ENCODE results near the gene ATP11A.

DNA sequence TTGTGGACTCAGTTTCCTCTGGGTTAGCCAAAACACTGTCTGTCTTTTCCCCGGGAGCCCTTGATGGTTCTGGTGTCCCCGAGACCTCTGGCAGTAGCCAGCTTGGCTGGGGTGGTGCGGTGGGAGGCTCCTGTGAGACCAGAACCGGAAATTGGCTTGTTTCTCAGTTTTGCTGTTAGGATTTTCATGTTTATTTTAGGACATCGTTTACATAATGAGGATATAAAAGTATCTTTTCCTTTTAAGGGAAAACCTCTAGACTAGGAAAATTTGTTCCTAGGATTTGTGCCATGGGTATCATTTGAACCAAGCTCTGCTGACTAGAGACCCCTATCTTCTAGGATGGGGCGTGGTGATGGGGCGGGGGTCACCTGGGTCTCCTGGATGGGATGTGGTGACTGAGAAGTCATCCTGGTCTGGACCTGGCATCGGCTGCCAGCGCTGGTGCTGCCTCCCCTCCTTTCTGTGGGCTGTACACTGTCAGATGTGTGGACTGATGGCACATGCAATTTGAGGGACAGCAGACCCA is 48.1 kb upstream of the TEX29 start:
- PRO-cap, result no peak

DNA sequence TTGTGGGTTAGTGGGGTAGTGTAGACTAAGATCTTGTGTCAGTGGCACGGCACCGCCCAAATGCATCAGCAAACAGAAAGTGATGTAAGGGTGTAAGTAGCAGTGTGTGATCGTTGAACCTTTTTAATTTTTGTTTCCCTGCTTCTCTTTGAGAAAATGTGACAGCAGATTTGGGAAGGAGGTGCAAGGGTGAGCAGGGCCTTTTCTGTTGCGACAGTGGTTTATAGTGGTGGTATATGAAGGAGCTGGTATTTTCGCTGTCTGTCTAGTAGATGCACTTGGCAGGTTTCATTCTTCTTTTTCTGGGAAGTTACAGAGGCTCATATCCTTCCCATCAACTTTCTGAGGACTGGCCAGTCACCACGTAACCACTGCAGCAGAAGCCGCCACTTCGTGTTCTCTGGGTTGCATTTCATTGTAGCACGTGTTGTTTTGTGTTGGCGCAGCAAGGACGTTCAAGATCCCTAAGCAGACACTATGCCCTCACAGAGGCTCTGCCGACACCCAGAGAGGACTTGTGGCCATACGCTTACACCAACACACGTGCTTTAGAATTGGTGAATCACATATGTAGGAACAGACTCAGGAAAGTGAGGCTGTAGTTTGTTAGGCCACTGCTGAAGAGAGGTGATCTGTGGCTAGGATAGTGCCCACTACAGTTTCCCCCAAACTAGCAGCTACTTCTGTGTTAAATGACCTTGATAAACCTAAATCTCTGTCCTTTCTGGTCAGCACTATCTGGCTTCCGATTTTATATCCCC is 42.2 kb upstream of the TEX29 start:
- PRO-cap, result no peak

- PRO-cap, result no peak
Observed at GRCh38 chr13:111278783-111279288, 41.6 kb upstream of the TEX29 start.

GRCh38 chr13:111453397-111453890 is 133.0 kb downstream of the TEX29 start:
- PRO-cap, result no peak

DNA sequence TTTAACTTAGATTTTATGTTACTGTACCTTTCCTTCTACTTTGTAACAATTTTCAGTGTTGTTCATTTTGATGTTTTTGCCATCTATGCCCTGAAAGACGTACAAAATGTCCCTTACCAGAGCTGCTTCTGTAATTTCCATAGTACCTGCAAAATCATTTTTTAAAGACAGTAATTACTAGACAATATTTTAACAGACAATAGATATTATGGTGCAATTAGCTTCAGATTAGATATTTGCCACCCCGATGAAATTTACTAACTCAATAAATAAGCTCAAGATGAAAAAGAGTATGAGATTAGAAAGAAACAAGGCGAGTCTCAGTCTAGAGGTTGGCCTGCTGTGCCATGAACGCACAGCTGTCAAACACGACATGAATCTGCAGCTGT is 33.1 kb downstream of the TUBGCP3 start:
- PRO-cap, result no peak

DNA sequence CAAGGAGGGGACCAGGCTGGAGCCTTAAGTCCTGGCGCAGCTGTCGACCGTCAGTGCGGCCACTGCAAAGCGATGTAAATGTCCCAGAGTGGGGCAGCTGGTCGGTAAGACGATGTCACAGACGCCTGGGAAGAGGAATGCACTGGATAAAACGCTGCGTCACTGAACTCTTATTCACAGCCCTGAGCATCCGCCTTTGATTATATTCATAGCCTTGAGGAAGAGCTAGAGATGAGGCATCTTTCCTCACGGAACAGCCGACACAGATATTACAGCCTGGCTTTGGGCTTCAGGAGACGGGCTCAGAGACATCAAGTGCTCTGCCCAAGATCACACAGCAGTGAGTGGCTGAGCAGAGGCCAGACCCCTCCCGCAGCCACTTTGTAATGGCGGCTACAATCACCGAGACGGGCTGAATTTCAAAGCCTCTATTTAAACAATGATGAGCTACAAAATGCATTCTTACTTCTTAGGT is 17.7 kb upstream of the TUBGCP3 start:
- PRO-cap, result no peak

GRCh38 chr13:112685882-112686329 is 3.9 kb upstream of the ATP11A start:
- PRO-cap, result no peak

GRCh38 chr13:112688383-112688954 is 1.4 kb upstream of the ATP11A start:
- PRO-cap, result no peak

DNA sequence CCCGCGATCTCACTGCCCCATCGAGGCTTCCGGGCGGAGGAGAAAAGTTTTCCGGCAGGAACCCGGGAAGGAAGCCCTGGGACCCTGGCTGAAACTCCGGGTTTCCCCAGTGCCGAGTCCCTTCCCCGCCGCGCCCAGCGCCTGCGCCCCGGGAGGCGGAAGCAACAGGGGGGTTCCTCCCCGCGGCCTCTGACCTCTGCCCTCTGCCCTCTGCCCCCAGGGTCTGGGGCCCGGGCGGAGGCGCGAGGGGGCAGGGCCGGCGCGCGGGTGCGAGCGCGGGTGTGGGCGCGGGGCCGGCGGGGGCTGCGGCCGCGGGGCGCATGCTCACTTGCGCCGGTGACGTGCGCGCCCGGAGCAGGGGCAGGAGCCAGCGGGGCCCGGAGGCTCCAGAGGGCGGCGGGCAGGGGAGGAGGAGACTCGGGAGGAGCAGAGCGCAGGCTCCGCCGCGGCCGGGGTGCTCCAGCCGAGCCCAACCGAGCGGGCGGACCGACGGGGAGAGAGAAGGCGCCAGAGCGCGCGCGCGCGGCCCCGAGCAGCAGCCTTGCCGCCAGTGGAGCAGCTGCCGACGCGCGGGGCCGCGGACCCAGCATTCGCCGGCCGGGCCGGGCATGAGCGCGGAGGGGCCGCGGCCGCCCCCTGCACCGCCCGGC is at the start of gene ATP11A:
ATP11A (plus strand) TSS at position 389 of the 650 bp plus-strand sequence.
- PRO-cap, result bidirectional peak, plus-strand start at position 389 of the sequence, minus-strand start at position 143 of the sequence; bidirectional peak, plus-strand start at position 550 of the sequence, minus-strand start at position 516 of the sequence

GRCh38 chr13:112728323-112728855 is 38.6 kb downstream of the ATP11A start:
- PRO-cap, result no peak

GRCh38 chr13:112729876-112730704 is 40.3 kb downstream of the ATP11A start:
- PRO-cap, result no peak

- PRO-cap, result no peak
Observed at GRCh38 chr13:112742039-112742498, 52.2 kb downstream of the ATP11A start.

- PRO-cap, result no peak
Observed at GRCh38 chr13:112761706-112761905, 71.8 kb downstream of the ATP11A start.

DNA sequence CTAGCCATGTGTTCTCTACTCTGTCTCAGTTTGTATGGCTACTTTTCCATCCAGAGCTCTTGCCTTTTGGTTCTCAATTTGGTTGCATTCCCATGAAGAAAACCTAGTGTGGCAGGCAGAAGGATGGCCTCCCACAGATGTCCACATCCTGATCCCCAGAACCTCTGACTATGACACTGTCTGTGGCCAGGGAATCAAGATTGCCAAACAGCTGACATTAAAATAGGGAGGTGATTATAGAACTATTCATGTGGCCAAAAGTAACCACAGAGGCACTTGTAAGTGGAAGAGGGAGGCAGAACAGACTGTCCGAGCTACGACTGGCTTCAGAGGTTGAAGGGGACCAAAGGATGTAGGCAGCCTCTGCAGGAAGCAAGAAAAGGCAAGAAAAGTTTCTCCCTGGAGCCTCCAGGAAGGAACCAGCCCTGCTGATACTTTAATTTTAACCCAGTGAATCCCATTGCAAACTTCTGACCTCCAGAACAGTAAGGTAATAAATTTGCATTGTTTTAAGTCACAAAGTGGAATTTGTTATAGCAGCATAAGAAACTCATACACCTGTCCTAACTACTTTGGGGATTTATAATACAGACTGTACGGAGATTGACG is 106.4 kb downstream of the ATP11A start:
- PRO-cap, result no peak

DNA sequence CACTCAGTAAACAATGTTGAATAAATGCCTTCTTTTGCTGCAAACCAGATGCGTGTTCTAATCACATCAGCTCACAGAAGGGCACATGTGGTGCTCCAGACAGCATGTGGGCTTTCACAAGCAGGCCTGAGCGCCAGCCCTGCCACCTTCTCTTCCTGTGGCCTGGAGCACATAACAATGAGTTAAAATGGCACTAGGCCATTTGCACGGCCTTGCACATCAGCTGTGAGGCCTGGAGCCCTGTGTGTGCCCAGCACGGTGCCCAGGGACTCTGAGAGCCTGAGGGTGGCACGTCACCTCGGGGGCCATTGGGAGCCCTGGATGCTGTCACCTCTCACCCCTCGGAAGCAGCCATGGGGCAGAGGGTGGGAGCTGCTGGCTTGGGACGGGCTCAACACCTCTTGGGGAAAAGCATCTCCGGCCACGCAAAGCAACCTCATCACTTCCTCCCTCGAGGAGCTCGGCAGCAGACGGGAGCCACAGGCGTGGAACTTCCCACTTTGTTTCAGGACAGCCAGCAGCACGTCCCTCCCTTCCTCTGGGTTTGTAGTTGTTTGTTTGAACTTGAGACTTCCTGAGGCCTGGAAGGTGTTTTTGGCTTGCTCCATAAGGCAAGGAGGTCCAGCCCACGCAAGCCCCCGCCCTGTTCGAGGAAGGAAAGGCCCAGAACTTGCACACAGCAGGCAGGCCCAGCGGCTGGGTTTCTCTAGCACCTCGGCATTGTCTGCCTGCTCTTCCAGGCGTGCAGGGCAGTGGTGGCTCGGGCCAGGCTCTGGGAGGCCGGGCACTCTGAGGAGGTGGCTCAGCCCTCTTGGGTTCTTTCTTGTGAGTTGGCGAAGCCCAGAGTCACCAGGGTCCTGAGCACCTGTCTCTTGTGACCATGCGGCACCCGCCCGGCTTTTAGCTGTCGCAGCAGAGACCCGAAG is 9.9 kb downstream of the MCF2L start:
- PRO-cap, result no peak

DNA sequence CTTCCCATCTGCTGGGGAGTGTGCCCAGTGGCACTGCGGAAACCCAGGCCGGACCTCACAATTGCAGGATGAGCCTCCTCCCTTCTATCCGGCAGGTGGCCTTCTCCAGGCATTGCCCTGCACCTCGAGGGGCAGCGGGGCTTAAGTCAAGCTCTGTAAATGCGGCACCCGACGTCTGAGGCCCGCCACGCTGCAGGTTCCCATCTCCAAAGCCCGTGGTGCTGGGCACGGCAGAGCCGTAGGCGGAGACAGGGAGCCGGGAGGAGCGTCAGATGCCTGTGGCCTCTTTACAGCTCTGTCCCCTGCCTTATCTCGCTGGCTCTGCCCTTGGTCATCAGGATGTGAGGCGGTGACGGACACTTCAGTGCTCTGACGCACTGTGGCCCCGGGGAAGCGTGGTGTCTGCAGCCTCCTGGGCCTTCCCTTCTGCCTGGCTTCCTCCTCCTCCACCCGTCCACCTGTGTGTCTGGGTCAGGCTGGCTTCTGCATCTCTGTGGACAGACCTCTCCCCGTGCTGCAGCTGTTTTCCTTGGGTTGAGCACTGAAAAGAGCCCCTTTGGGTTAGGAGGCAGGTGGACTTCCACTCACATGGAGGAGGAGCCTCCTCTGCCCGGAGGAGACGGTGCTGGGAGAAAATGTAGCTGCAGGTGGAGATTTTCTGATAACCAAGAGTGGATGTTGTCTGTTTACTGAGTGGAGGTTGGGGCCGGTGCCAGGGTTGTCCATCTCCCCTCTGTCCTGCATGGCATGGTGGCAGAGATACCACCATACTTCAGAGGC is 14.5 kb downstream of the MCF2L start:
- PRO-cap, result no peak

- PRO-cap, result no peak
Observed at GRCh38 chr13:113049572-113050453, 55.8 kb upstream of the F7 start.

DNA sequence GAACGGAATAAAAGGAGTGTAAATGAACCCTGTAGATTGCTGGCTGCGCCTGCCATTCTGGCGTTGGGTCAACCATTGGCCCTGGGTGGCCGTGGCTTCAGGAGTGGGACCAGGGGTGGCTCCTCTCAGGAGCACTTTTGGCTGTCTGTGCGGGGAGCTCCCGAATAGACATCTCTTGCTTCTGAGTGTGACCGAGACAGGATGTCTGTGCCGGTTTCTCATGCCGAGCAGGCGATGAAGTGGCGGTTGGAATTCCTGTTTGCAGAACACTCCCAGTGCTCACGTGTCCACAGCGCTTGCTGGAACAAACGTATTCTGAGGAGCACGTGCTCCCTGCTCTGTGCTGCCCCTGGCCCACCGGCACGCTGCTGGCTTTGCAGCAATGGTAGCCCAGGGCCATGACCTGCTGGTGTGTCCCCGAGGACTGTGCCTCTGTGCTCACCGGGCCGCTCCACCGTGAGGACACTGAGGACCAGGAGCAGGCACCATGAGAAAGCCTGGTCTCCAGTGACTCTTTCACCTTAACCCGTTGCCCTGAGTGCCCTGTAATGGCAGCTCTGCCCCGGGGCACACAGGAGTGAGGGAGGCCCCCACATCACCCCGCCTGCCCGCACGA is 40.2 kb upstream of the F7 start:
- PRO-cap, result no peak

DNA sequence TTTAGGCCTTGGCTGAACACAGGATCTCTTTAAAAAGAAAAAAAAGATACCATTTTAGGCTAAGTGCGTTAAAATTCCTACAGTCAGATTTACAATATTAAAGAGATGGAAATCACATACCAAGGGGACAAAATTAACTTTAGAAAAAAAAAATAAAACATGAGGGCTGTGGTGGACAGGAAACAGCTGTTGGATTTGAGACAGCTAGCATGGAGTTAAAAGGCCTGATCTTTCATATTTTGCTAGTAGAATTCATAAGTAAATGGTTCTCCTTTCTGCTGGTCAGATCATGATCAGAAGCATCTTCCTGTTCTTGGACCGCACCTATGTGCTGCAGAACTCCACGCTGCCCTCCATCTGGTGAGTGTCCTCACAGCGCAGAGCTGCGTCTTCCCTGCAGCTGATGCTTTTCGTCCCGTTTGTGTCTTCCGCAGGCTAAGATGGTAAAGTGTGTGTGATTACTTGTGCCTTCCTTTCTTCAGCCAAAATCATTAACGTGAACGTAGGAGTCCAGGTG is 19.8 kb downstream of the CUL4A start:
- PRO-cap, result no peak

GRCh38 chr13:113232543-113233474 is 23.4 kb downstream of the CUL4A start:
- PRO-cap, result no peak